GM19239 (cell line): Measurements from ENCODE around the genes ADGRE1, ZNF557, CLEC4M, PRR36 and LRRC8E.

DNA sequence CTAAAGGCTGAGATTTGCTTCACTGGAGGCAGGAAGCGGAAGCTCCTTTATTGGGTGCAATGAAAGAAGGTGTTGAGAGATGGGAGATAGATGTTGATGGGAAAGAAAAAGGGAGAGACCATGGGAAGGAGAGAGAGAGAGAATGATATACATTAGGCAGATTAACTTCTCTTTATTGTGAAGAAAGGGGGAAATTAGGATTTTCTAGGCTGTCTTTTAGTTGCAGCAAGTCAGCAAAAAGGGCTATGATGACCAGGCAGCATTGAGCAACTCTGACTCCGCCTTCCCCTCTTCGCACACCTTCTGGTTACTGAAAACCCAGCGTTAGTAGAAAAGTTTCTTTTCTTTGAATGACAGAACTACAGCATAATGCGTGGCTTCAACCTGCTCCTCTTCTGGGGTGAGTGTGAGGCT is at the start of gene ADGRE1:
Gene ADGRE1, plus strand, starts transcription at position 340 of the 414 bp plus-strand sequence.
- RRBS: no CpG with 5 or more reads among the region's 5 CpGs

DNA sequence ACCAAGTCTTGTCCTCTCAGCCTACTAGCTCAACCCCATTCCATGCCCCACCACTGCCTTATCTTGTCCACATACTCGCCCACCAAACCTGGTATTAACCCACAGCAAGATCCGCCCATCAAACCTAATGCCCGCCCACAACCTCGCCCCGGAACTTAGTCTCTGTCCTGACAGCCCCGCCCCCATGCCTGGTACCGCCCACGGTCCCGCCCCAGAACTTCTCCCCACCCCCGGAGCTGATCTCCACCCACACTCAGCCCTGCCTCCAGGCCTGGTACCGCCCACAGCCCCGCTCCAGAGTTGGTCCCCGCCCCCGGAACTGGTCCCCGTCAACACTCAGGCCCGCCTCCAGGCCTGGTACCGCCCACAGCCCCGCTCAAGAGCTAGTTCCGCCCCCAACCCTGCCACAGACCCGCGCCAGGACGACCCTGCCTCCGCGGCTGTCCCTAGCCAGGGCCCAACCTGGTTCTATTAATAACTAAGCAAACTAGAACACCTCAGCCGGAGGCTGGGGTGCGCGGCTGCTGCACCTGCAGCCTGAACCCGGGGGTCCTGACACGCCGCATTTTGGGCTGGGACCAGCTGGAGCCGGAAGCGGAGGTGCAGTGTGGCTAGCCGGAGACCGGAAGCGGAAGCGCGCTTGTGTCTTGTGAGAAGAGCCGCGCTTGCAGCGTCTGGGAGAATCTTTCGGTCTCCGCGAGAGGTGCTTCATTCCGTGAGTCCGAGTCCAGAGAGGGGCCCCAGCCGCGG is at the start of gene ZNF557:
Gene ZNF557, plus strand, starts transcription at position 645 of the 750 bp plus-strand sequence.
- RRBS: 3% methylated on average over 15 of the region's 47 CpGs

DNA sequence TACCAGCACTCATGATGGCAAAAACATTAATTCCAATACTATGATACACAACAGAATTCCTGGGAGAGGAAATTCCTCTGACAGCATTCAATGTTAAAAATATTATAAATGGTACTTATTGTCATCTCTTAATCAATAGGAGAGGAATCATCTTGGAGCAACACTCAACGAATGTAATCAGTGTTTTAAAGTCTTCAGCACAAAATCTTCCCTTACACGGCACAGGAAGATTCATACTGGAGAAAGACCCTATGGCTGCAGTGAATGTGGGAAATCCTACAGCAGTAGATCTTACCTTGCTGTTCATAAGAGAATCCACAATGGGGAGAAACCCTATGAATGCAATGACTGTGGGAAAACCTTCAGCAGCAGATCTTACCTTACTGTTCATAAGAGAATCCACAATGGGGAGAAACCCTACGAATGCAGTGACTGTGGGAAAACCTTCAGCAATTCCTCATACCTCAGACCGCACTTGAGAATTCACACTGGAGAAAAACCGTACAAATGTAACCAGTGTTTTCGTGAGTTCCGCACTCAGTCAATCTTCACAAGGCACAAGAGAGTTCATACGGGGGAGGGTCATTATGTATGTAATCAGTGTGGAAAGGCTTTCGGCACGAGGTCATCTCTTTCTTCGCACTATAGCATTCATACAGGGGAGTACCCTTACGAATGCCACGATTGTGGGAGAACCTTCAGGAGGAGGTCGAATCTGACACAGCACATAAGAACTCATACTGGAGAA is 13.4 kb downstream of the ZNF557 start:
- RRBS: no CpG with 5 or more reads among the region's 14 CpGs

DNA sequence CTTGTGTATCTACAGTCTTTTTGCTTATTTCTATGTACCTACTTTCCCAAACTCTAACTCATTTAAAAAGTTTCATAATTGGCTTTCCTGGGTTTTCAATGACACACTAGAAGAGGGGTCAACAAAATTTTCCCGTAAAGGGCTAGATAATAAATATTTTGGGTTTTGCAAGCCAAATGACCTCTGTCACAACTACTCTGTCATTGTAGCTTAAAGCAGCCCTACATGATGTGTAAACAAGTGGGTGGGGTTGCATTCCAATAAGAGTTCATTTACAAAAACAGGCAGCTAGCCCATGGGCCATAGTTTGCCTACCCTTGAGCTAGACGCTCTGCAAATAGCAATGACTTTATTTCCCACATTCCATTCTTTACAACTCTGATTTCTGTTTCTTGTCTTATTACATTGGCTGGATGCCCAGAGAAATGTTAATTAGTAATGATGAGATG is 75.9 kb downstream of the ZNF557 start:
- RRBS: no CpG with 5 or more reads among the region's 2 CpGs

GRCh38 chr19:7202768-7203778 is 91.1 kb downstream of the INSR start:
- RRBS: no CpG with 5 or more reads among the region's 20 CpGs

- RRBS: no CpG with 5 or more reads among the region's 6 CpGs
These were observed 86.3 kb downstream of the INSR start for GRCh38 chr19:7207970-7208240.

DNA sequence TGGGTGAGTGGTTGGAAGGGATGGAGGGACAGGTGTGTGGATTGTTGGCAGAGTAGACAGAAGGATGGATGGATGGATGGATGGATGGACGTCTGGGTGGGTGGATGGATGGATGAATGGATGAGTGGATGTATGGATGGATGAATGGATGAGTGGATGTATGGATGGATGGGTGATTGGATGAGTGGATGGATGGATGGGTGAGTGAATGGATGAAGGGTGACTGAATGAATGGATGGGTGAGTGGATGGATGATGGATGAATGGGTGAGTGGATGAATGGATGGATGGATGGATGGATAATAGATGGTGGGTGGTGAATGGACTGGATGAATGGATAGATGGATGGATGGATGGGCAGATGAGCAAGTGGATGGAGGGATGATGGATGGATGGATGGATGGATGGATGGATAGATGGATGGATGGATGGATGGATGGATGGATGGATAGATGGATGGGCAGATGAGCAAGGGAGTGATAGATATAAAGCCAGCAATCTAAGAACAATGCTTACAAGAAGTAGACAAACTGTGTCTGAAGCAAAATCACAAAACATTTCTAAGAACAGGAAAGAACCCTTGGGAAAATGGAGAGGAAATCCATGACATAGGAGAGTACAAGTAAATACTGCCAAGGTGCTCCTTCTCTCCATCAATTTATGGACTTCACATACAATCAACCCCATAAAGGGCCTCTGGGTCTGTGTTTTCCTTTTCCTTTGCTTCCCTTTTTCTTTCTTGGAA is 65.1 kb downstream of the INSR start:
- RRBS: no CpG with 5 or more reads among the region's 1 CpG

- RRBS: no CpG with 5 or more reads among the region's 4 CpGs
These were observed 8.4 kb downstream of the ARHGEF18 start for GRCh38 chr19:7357129-7357595.

DNA sequence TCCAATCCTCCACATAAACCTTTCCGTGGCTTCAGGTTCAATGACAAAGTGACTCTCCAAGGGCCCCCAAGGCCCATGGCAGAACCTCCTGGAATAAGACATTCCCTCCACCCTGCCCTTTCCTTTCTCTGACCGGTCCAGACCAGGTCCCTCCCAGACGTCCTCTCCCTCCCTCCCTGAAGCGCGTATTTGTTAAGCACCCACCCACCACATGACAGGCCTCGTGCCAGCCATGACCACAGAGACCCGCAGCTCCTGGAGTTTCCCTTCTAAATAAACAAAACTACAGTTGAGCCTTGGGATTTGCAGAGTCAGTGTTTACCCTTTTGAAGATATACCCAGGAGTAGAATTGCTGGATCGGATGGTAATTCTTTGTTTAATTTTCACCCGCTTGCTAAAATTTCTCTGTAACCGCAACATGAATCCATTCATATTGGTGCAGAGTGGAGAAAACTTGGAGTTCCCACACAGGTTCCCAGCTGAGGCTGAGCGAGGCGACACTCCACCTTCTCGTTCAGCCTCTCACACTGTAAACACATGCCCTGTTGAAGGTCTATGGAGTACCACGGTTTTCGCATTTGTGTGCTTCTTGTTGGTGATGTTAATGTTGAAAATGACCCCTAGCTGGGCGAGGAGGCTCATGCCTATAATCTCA is 66.9 kb downstream of the ARHGEF18 start:
- RRBS: no CpG with 5 or more reads among the region's 16 CpGs

DNA sequence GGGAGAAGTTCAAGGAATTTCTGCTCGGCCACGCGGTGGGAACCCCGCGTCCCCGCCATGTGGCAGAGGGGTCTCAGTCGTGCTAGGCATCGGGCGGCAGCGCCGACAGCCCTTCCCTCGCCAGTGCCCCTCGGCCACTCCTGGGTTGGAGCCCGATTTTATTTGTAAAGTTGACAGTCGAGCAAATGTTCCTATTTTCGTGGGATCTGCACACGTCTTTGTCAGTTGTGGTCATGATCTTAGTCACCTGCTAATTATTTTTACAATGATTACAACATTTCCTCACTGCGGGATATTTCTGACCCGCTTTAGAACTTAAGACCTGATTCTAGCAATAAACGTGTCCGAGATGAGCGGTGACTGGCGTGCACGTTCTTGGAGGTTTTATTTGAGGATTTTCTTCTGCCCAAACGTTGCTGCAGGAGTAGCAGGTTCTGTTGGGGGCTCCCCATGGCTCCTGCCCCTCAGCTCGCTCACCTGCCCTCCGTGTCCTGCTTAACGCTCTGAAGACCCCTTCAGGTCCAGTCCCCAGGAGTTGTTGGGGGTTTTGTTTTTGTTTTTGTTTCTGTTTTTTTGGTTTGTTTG is 16.6 kb downstream of the PEX11G start:
- RRBS: no CpG with 5 or more reads among the region's 28 CpGs

- RRBS: no CpG with 5 or more reads among the region's 23 CpGs
These were observed 698 bp upstream of the PEX11G start for GRCh38 chr19:7489349-7490116.

DNA sequence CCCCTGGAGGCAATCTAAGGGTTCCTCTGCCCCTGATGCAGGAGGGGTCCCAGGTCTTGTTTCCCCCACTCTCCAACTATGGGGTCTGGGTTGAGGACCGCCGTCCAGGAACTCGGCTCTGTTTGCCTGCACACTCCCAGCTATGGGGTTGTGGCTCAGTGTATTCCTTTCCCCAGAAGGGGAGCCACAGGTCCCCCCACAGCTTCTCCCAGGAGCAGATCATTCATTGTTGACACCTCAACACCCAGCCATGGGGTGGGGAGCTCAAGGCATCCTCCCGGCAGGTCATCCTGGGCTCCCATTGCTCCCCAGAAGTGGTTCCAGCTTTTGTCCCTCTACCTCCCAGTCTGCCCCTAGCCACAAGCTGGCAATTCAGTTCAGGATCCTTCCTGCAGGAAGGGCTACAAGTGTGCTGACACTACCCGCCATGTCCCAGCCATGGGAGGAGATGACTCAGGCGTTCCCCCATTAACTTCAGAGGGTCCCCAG is 1.0 kb downstream of the ZNF358 start:
- RRBS: no CpG with 5 or more reads among the region's 6 CpGs

DNA sequence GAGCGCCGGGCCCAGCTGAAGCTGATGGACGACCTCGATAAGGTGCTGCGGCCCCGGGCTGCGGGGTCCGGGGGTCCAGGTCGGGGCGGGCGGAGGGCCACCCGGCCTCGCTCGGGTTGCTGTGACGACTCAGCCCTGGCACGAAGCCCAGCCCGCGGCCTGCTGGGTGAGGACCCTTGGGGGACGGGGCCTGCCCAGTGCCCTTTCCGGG is 13.9 kb downstream of the XAB2 start:
- RRBS: 90% methylated on average over 8 of the region's 20 CpGs

DNA sequence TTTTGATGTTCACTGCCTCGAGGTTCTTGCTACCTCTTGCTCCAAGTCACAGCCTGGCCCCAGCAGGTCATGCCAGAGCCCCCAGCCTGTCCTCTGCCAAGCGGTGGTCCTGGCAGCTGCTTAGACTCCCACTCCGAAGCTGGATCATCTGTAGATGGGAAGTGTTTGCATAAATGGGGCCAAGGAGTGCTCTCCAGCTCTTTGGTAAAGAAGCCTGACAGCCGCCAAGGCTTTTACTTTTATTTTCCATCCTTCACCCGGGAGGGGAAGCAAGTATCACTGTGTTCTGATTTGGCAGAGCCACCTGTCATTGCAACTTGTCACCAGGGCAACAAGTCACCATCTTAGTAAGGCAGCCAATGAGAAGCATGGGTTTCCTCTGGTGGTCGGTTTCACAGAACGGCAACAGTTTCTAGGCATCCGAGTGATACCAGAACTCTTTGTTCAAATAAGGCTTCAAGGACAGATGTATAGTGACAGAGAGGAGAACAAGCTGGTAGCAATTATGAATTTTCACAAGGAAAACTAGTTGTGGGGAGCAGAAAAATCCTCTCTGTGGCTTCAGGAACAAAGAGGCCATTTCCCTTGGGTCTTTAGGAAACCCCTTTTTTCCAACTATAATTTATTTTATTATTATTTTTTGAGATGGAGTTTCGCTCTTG is 10.5 kb upstream of the RETN start:
- RRBS: no CpG with 5 or more reads among the region's 9 CpGs

DNA sequence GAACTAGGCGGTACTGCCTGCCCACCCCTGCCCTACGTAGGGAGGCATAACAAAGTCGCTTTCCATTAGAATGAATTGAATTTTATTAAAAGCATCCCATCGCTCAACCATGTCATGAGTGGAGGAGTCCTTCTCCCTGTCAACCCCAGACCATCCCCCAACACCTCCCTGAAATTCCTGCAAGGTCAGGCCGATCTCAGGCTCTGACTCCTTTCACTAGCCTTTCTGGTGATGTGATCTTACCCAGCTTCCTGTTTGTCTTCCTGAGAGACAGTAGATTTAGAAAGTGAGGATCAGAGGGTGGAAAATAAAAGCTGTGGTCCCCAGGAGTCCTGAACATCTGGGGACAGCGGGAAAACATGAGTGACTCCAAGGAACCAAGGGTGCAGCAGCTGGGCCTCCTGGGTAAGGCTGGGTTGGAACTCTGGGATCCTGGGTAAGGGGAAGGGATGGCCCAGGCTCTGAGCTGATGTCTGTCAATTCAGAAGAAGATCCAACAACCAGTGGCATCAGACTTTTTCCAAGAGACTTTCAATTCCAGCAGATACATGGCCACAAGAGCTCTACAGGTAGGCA is at the start of gene CLEC4M:
Gene CLEC4M, plus strand, starts transcription at position 336 of the 576 bp plus-strand sequence.
- RRBS: no CpG with 5 or more reads among the region's 6 CpGs

DNA sequence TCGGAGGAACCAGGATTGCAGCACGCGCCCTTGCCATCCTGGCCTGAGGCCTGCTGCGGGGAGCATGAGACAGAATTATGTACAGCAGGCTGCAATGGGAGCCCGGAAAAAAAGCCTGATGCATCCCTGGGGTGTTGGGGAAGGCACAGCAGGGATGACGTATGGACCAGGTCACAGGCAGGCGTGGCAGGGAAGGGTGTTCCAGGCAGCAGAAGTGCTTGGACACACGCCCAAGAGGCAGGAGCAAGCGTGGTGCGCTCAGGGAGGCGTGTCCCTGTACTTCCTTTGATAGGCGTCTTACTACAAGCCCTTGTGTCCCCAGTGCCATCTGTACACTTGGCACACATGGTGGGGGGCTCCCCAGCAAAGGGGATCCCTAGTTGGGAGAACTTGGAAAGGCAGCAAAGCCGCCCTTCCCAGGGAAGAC is 3.4 kb downstream of the EVI5L start:
- RRBS: no CpG with 5 or more reads among the region's 13 CpGs

DNA sequence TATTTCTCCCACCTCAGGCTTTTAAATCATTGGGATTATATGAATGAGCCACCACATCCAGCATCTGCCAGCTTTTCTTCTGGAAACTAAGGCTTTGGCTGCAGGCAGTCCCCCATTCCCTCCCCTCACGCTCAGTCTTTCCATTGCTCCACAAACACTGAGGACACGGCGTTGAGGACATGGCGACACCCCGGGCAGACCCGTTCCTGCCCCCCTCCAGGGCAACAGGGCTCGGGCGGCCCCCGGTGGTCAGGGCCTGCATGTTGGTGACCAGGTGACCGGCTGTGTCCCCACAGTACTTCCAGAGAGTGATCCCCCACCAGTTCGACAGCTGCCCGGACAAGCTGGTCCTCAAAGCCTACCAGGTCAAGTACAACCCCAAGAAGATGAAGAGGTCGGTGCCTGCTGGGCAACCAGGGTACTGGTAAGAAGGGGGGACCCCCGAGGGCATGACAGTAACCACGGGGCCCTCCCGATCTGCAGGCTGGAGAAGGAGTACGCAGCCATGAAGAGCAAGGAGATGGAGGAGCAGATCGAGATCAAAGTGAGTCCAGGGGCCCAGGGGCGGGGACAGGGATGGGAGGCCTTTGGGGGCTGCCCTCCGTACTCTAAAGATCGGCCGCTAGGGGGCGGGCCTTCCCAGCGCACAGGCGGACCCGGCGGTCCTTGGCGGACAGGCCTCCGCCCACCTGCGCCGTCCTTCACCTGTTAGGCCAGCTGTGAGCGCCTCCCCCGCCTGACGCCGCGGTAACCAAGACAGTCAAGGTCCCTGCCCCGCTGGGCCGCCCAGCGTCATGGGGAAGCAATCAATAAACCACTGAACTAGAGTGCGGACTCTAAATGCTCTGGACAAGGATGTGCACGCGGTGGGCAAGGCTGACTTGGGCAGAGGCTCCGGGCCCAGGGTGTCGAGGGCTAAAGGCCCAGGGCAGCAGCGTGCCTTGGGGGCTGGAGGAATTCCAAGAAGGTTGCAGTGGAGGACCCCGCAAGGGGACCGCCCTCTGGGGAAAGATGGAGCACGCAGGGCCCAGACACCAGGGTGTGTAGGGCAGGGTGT is 21.1 kb downstream of the PRR36 start:
- RRBS: 72% methylated on average over 8 of the region's 48 CpGs

- RRBS: 3% methylated on average over 21 of the region's 100 CpGs
These were observed 12.2 kb downstream of the PRR36 start for GRCh38 chr19:7861706-7862758.

DNA sequence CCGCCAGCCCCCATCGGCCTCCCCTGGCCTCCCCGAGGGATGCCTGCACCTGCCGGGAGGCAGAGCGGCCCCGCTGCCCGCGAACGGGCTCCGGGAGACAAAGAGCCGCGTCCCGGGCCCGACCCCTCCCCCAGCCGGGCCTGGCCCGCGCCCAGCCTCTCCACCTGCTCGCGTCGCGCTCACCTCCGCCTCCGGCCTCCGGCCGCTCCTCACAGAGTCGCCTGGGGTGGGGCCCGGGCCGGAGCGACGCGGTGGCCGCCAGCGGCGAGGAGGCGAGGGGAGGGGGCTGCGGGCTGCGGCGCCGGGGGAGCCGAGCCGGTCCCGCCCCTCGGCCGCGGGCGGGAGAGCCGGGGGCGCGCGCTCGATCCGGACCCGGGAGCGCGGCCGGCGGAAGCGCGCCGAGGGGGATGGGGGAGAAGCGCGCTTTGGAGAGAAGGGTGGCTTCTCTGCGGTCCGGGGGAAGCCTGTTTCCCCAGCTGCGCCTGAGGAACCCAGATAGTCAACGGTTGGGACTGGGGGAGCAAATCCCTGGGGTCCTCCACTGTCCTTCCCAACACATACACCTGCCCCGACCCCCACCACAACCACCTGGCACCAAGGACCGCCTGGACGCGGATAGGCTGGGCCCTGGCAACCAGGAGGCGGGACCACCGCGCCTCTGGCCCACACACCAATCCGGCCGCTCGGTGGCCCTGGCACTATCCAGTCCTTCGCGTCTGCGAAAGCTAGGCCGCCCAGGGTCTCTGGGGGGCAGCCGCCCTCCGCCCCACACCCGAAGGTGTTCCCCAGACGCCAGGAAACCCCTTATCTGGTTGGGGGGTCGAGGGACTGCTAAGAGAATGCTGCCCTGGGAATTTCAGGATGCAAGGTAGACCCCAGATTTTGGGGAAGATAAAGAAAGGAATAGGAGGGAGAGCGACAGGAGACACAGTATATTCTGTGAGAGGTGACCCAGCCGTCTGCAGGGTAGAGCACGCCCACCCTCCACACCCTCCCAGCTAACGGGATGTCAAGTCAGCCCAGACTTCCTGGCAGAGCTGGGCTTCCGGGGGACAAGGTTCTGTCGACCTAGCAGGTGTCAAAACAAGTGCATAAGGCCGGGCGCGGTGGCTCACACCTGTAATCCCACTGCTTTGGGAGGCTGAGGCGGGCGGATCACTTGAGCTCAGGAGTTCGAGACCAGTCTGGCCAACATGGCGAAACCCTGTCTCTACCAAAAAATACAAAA is at the start of gene PRR36:
Gene PRR36, minus strand, starts transcription at position 288 of the 1,228 bp plus-strand sequence.
- RRBS: 4% methylated on average over 36 of the region's 98 CpGs

DNA sequence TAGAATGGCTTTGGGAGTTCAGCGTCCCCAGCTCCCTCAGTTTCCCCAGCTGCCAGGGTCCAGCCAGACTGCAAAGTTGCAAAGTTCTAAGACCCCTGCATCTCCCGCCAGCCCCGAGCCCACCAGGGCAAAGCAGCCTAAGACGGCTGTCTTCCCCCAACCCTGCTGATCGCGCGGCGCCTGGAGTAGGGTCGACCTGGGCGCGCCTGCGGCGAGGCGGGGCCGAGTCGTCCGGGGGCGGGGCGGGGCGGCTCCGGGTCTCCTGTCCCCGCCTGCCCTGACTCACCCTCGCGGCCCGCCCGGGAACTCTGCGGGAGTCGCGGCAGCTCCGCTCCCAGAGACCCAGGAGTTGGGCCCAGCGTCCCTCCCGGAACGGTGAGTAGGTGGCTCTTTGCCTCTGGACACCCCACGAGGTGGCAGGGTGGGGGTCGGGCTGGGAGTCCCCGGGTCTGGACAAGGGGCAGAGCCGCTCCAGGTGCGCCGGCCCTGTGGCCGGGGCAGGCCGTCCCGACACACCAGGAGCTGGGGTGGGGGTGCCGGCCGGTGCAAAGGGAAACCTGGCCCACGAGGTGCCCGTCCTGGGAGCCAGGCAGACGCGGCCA is at the start of gene LRRC8E:
Gene LRRC8E, plus strand, starts transcription at position 285 of the 602 bp plus-strand sequence.
- RRBS: 6% methylated on average over 19 of the region's 48 CpGs